ENCODE measurements around the genes ZWILCH and LCTL.

- RAMPAGE, long total RNA: no peak
- RRBS: no CpG with 5 or more reads among the region's 3 CpGs
PRO-cap:
- standard: no peak
- CoPRO, capped RNA only, 2 experiments: no peak in any of the 2 experiments
- CoPRO, capped and uncapped RNA, 2 experiments: no peak in any of the 2 experiments
- CoPRO, uncapped RNA only, 2 experiments: no peak in any of the 2 experiments
CAGE:
- cytosol, long polyA plus RNA: no peak
- long polyA plus RNA: no peak
- nucleolus, long total RNA: no peak
- nucleus, long polyA plus RNA: no peak
Measured at GRCh38 chr15:65059777-65060336, 7.9 kb downstream of the RASL12 start.

DNA sequence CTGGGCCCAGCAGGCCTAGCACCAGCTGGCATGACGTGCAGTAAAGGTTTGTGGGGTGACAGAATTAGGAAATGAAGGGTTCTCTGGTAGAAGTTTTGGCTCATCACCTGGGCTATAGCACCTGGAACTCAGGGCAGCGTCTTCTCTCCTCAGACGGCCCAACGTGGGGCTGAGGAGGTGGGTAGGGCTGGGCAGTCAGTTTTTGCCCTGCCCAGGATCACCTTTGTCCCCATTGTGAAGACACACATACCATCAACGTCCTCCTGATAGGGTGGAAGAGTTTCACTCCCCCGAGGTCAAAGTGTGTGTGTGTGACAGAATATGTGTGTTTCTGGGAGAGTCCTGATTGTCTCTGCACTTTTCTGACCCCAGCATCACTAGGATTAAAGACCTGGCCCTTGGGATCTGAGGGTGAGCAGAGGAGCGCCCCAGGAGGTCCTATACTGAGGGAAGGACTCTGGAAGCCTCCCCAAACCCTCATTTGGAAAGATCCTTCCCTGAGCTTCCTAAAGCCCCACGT is 12.2 kb downstream of the KBTBD13 start:
- RAMPAGE, long total RNA: no peak
- RRBS: no CpG with 5 or more reads among the region's 8 CpGs
PRO-cap:
- standard: no peak
- CoPRO, capped RNA only, 2 experiments: no peak in any of the 2 experiments
- CoPRO, capped and uncapped RNA, 2 experiments: no peak in any of the 2 experiments
- CoPRO, uncapped RNA only, 2 experiments: no peak in any of the 2 experiments
CAGE:
- cytosol, long polyA plus RNA: no peak
- long polyA plus RNA: no peak
- nucleolus, long total RNA: no peak
- nucleus, long polyA plus RNA: no peak

DNA sequence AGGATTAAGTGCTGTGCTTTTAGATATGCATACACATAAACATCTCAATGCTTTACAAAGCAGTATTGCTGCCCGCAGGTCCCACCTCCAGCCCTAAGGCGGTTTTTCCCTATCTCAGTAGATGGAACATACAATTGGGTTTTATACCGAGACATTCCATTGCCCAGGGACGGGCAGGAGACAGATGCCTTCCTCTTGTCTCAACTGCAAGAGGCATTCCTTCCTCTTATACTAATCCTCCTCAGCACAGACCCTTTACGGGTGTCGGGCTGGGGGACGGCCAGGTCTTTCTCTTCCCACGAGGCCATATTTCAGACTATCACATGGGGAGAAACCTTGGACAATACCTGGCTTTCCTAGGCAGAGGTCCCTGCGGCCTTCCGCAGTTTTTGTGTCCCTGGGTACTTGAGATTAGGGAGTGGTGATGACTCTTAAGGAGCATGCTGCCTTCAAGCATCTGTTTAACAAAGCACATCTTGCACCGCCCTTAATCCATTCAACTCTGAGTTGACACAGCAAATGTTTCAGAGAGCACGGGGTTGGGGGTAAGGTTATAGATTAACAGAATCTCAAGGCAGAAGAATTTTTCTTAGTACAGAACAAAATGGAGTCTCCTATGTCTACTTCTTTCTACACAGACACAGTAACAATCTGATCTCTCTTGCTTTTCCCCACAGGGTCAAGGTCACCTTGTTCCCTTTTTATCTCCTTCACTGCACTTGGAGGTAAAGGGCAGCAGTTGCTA is 15.7 kb upstream of the CILP start:
- RAMPAGE, long total RNA: no peak
- RRBS: no CpG with 5 or more reads among the region's 12 CpGs
PRO-cap:
- standard: no peak
- CoPRO, capped RNA only, 2 experiments: no peak in any of the 2 experiments
- CoPRO, capped and uncapped RNA, 2 experiments: no peak in any of the 2 experiments
- CoPRO, uncapped RNA only, 2 experiments: no peak in any of the 2 experiments
CAGE:
- cytosol, long polyA plus RNA: no peak
- long polyA plus RNA: no peak
- nucleolus, long total RNA: no peak
- nucleus, long polyA plus RNA: no peak

DNA sequence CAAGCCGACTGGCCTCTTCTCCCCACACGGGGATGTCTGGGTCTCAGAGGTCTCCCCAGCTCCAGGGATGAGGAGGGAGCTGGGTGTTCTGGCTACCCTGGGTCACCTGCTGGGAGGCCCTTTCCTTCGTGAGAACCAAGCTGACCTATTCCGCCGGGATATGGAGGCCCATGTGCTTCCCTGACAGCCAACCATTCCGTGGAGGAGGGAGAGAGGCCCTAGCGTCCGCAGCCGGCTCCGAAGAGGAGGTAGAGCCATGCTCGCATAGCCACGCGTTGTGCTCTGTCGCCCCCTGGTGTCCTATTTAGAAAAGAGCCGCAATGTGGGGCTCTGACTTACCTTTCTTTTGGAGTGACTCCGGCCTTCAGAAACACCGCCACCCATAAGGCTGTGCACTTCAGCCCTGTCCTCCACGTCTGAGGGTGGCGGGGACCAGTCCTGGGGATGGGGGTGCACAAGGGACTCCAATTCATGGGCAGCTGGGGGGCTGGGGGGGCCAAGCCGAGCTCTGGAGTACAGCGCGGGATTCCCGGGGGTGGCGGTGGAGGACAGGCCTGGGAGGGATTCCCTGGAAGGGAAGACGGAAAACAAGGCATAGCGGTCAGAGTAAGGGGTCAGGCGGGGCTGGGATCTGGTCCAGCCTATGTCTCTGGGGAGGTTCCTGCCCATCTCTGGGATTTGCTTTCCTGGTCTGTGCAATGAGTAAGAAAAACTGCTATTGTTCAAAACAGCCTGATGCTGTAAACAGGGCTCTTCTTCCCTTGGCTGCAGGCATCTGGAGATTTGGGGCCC is 7.9 kb upstream of the IGDCC3 start:
- RAMPAGE, long total RNA: no peak
- RRBS: 8% methylated on average over 4 of the region's 27 CpGs
PRO-cap:
- standard: unidirectional peak, minus-strand start at position 245 of the sequence; unidirectional peak, minus-strand start at position 279 of the sequence
- CoPRO, capped RNA only, 2 experiments: peak in 1 of 2 experiments; most common plus-strand start position 393 of the sequence (in 1); most common minus-strand start position 245 of the sequence (in 1)
- CoPRO, capped and uncapped RNA, 2 experiments: no peak in any of the 2 experiments
- CoPRO, uncapped RNA only, 2 experiments: no peak in any of the 2 experiments
CAGE:
- cytosol, long polyA plus RNA: no peak
- long polyA plus RNA: no peak
- nucleolus, long total RNA: no peak
- nucleus, long polyA plus RNA: no peak

GRCh38 chr15:65414666-65415753 is 7.7 kb downstream of the IGDCC4 start:
- RAMPAGE, long total RNA: no peak
- RRBS: no CpG with 5 or more reads among the region's 15 CpGs
PRO-cap:
- standard: no peak
- CoPRO, capped RNA only, 2 experiments: no peak in any of the 2 experiments
- CoPRO, capped and uncapped RNA, 2 experiments: no peak in any of the 2 experiments
- CoPRO, uncapped RNA only, 2 experiments: no peak in any of the 2 experiments
CAGE:
- cytosol, long polyA plus RNA: no peak
- long polyA plus RNA: no peak
- nucleolus, long total RNA: no peak
- nucleus, long polyA plus RNA: no peak

DNA sequence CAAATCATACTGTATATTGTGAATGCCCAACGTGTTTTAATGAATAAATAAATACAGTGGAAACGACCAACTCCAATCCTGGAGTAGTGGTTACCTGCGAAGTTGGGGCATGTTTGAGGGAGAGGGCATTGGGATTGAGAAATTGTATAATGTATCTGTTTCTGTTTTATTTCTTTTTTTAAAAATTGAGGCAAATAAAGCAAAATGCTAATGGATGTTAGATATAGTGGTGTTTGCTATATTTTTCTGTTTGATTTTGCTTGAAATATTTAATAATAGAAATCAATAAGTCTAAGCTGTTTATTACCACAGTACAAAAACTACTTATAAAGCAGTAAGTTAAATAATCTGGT is 9.6 kb downstream of the HACD3 start:
- RAMPAGE, long total RNA: no peak
- RRBS: no CpG with 5 or more reads among the region's 3 CpGs
PRO-cap:
- standard: no peak
- CoPRO, capped RNA only, 2 experiments: no peak in any of the 2 experiments
- CoPRO, capped and uncapped RNA, 2 experiments: no peak in any of the 2 experiments
- CoPRO, uncapped RNA only, 2 experiments: no peak in any of the 2 experiments
CAGE:
- cytosol, long polyA plus RNA: no peak
- long polyA plus RNA: no peak
- nucleolus, long total RNA: no peak
- nucleus, long polyA plus RNA: start-site peak on the plus strand centred at position 95 of the sequence, 77 bp wide, 13 and 21 reads in 2 replicates

GRCh38 chr15:65611884-65612623 is 1.1 kb upstream of the INTS14 start:
- RAMPAGE, long total RNA: no peak
- RRBS: no CpG with 5 or more reads among the region's 5 CpGs
PRO-cap:
- standard: unidirectional peak, minus-strand start at chr15:65612126
- CoPRO, capped RNA only, 2 experiments: no peak in any of the 2 experiments
- CoPRO, capped and uncapped RNA, 2 experiments: no peak in any of the 2 experiments
- CoPRO, uncapped RNA only, 2 experiments: no peak in any of the 2 experiments
CAGE:
- cytosol, long polyA plus RNA: no peak
- long polyA plus RNA: no peak
- nucleolus, long total RNA: no peak
- nucleus, long polyA plus RNA: no peak

DNA sequence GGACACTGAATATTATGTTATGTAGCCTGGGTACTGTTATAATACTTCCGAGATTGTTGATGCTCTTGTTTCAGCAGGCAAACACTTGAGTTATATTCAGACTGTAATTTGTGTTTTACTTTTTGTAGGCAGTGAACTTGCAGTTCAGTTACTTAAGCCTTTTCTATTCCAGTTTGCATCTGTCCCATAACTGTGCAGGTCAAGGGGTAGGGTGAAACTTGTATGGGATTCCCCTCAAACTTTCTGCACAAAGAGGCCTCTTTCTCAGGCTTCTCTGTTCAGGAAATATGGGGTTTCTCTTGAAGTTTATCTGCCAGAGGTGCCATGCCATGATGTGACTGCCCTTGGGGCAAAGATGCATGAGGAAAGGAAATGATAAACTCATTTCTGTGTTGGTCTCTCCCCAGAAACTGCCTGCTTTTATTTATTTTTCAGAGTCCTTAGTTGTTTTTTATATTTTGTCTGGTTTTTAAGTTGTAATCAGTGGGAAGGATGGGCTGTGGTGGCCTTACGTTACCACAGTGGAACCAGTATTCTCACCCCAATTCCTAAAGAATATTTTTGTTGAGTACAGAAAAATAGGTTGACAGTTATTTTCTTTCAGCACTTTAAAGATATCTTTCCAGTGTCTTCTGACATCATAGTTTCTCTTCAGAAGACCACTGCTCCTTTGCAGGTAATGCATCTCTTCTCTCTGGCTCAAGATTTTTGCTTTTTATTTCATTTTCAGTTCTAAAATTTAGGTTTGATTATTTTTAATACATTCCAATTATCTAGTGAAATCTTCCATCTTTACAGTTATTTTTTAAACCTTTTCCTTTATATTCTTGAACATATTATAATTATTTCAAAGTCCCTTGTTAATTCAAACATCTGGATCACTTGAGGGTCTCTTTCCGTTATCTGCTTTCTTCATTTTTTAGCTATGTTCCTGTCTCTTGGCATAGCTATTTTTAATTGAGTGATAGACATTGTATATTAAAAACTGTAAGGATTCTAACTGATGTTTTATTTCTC is 67.0 kb downstream of the SLC24A1 start:
- RAMPAGE, long total RNA: no peak
- RRBS: no CpG with 5 or more reads among the region's 3 CpGs
PRO-cap:
- standard: no peak
- CoPRO, capped RNA only, 2 experiments: no peak in any of the 2 experiments
- CoPRO, capped and uncapped RNA, 2 experiments: no peak in any of the 2 experiments
- CoPRO, uncapped RNA only, 2 experiments: peak in 1 of 2 experiments; most common plus-strand start position 641 of the sequence (in 1); most common minus-strand start position 377 of the sequence (in 1)
CAGE:
- cytosol, long polyA plus RNA: no peak
- long polyA plus RNA: no peak
- nucleolus, long total RNA: no peak
- nucleus, long polyA plus RNA: no peak

- RAMPAGE, long total RNA: no peak
- RRBS: no CpG with 5 or more reads among the region's 10 CpGs
PRO-cap:
- standard: no peak
- CoPRO, capped RNA only, 2 experiments: no peak in any of the 2 experiments
- CoPRO, capped and uncapped RNA, 2 experiments: no peak in any of the 2 experiments
- CoPRO, uncapped RNA only, 2 experiments: no peak in any of the 2 experiments
CAGE:
- cytosol, long polyA plus RNA: no peak
- long polyA plus RNA: no peak
- nucleolus, long total RNA: no peak
- nucleus, long polyA plus RNA: no peak
Measured at GRCh38 chr15:65789782-65790586, 2.1 kb downstream of the DENND4A start.

- RAMPAGE, long total RNA: no peak
- RRBS: no CpG with 5 or more reads among the region's 3 CpGs
PRO-cap:
- standard: no peak
- CoPRO, capped RNA only, 2 experiments: no peak in any of the 2 experiments
- CoPRO, capped and uncapped RNA, 2 experiments: no peak in any of the 2 experiments
- CoPRO, uncapped RNA only, 2 experiments: no peak in any of the 2 experiments
CAGE:
- cytosol, long polyA plus RNA: no peak
- long polyA plus RNA: no peak
- nucleolus, long total RNA: no peak
- nucleus, long polyA plus RNA: no peak
Measured at GRCh38 chr15:65827142-65827528, 35.0 kb upstream of the DENND4A start.

- RAMPAGE, long total RNA: no peak
- RRBS: no CpG with 5 or more reads among the region's 3 CpGs
PRO-cap:
- standard: no peak
- CoPRO, capped RNA only, 2 experiments: no peak in any of the 2 experiments
- CoPRO, capped and uncapped RNA, 2 experiments: no peak in any of the 2 experiments
- CoPRO, uncapped RNA only, 2 experiments: no peak in any of the 2 experiments
CAGE:
- cytosol, long polyA plus RNA: no peak
- long polyA plus RNA: no peak
- nucleolus, long total RNA: no peak
- nucleus, long polyA plus RNA: no peak
Measured at GRCh38 chr15:65829131-65829462, 37.0 kb upstream of the DENND4A start.

- RAMPAGE, long total RNA: no peak
- RRBS: no CpG with 5 or more reads among the region's 13 CpGs
PRO-cap:
- standard: unidirectional peak, plus-strand start at chr15:65916842
- CoPRO, capped RNA only, 2 experiments: no peak in any of the 2 experiments
- CoPRO, capped and uncapped RNA, 2 experiments: no peak in any of the 2 experiments
- CoPRO, uncapped RNA only, 2 experiments: no peak in any of the 2 experiments
CAGE:
- cytosol, long polyA plus RNA: no peak
- long polyA plus RNA: no peak
- nucleolus, long total RNA: no peak
- nucleus, long polyA plus RNA: no peak
Measured at GRCh38 chr15:65916549-65917106, 47.3 kb downstream of the RAB11A start.

DNA sequence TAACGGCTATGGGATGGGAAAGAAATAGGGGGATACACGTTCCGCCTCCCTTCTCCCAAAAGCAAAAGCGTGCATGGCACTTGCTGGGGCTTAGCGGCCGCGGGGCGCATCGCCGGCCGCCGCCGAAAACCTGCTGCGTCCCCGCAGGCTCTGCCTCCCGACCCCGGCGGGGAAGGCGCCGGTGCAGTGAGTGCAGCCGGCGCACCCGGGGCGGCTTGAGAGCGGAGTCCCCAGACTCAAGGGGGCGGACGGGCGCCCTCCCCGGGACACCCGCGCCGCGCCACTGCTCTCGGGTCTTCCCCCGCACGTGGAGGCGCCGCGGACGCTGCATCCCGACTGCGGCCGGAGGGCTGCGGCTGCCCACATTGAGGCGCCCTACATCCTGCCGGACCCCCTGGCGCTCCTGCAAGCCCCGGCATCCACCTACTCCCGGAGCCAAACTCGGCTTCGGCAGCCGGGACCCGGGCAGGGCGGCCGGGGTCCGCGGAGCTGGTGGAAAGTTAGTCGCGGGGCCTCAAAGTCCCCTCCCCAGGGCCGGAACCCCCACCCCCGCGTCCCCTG is 480 bp downstream of the MEGF11 start:
- RAMPAGE, long total RNA: no peak
- RRBS: 34% methylated on average over 36 of the region's 62 CpGs
PRO-cap:
- standard: no peak
- CoPRO, capped RNA only, 2 experiments: no peak in any of the 2 experiments
- CoPRO, capped and uncapped RNA, 2 experiments: no peak in any of the 2 experiments
- CoPRO, uncapped RNA only, 2 experiments: no peak in any of the 2 experiments
CAGE:
- cytosol, long polyA plus RNA: no peak
- long polyA plus RNA: no peak
- nucleolus, long total RNA: no peak
- nucleus, long polyA plus RNA: no peak

GRCh38 chr15:66369714-66370099 is 13.2 kb upstream of the TIPIN start:
- RAMPAGE, long total RNA: no peak
- RRBS: no CpG with 5 or more reads among the region's 3 CpGs
PRO-cap:
- standard: no peak
- CoPRO, capped RNA only, 2 experiments: no peak in any of the 2 experiments
- CoPRO, capped and uncapped RNA, 2 experiments: no peak in any of the 2 experiments
- CoPRO, uncapped RNA only, 2 experiments: no peak in any of the 2 experiments
CAGE:
- cytosol, long polyA plus RNA: no peak
- long polyA plus RNA: no peak
- nucleolus, long total RNA: no peak
- nucleus, long polyA plus RNA: no peak

GRCh38 chr15:66472123-66472695 is 25.4 kb downstream of the SNAPC5 start:
- RAMPAGE, long total RNA: no peak
- RRBS: no CpG with 5 or more reads among the region's 8 CpGs
PRO-cap:
- standard: no peak
- CoPRO, capped RNA only, 2 experiments: no peak in any of the 2 experiments
- CoPRO, capped and uncapped RNA, 2 experiments: no peak in any of the 2 experiments
- CoPRO, uncapped RNA only, 2 experiments: no peak in any of the 2 experiments
CAGE:
- cytosol, long polyA plus RNA: no peak
- long polyA plus RNA: no peak
- nucleolus, long total RNA: no peak
- nucleus, long polyA plus RNA: no peak

DNA sequence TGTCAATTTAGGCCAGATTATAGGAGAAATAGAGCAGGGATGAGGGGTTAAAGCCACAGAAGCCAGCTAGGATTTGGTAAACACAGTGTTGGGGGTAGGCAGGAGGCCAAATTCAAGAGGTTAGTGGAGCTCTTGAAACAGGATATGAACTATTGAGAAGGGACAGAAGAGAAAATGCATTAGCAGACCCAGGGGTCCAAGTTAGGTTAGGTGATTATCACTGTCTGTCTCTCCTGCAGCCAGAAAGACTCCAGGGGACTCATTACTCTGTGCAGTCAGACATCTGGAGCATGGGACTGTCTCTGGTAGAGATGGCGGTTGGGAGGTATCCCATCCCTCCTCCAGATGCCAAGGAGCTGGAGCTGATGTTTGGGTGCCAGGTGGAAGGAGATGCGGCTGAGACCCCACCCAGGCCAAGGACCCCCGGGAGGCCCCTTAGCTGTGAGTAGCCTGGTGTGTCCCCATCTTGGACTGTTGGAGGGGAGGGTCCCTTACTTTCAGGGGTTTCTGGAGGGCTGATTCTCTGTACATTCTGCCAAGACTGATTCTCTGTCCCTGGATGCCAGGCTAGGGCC is 12.7 kb downstream of the SNAPC5 start:
- RAMPAGE, long total RNA: no peak
- RRBS: no CpG with 5 or more reads among the region's 3 CpGs
PRO-cap:
- standard: no peak
- CoPRO, capped RNA only, 2 experiments: no peak in any of the 2 experiments
- CoPRO, capped and uncapped RNA, 2 experiments: no peak in any of the 2 experiments
- CoPRO, uncapped RNA only, 2 experiments: no peak in any of the 2 experiments
CAGE:
- cytosol, long polyA plus RNA: no peak
- long polyA plus RNA: no peak
- nucleolus, long total RNA: no peak
- nucleus, long polyA plus RNA: no peak

DNA sequence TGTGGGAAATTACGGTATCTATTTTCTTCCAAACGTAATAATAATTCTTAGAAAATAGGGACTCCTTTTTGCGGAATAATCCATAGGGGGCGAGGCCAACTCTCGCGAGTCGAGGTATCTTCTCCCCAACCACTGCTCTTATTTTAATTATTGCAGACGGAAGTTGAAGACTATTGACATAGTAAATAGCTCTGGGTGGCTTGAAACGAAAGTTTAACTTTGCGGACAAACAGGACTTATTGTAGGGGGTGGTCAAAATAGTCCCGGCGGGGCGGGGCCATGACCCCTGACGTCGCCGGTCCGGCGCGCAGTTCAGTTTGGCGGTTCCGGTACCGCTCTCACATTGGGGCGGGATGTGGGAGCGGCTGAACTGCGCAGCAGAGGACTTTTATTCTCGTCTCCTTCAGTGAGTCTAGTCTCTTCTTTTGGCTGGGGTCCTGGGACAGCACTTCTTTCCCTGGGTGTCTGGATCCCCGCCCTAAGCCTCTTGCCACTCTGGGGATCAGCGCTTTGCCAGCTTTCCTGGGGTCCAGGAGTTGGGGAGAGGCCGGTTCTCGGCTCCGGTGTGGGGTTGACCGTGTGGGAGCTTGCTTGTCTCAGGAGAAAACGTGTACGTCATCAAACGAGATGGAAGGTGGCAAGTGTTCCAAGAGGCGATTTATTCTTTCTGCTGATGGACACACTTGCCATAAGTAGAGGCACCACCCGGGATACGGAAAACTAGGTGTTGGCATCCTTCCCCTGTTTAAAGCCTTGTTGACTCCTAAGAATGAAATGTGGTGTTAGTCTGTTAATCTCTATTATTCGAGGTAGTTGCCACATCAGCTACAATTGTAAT is at the start of gene ZWILCH:
Gene ZWILCH (plus strand): TSS at position 341 of the 838 bp plus-strand sequence.
- RAMPAGE, long total RNA: start-site peak on the plus strand centred at position 318 of the sequence, 68 bp wide, 369 and 318 reads in 2 replicates
- RRBS: no CpG with 5 or more reads among the region's 39 CpGs
PRO-cap:
- standard: bidirectional peak, plus-strand start at position 150 of the sequence, minus-strand start outside the sequence; bidirectional peak, plus-strand start at position 341 of the sequence, minus-strand start at position 238 of the sequence; bidirectional peak, plus-strand start at position 516 of the sequence, minus-strand start at position 489 of the sequence; unidirectional peak, minus-strand start at position 567 of the sequence
- CoPRO, capped RNA only, 2 experiments: peak in 2 of 2 experiments; most common plus-strand start position 150 of the sequence (in 2); most common minus-strand start position 215 of the sequence (in 2)
- CoPRO, capped and uncapped RNA, 2 experiments: peak in 2 of 2 experiments; most common plus-strand start position 341 of the sequence (in 2); most common minus-strand start position 168 of the sequence (in 1)
- CoPRO, uncapped RNA only, 2 experiments: peak in 2 of 2 experiments; most common plus-strand start position 341 of the sequence (in 1); most common minus-strand start position 84 of the sequence (in 1)
CAGE:
- cytosol, long polyA plus RNA: start-site peak on the plus strand centred at position 316 of the sequence, 74 bp wide, 391 and 445 reads in 2 replicates
- long polyA plus RNA: start-site peak on the plus strand centred at position 328 of the sequence, 40 bp wide, 501 and 546 reads in 2 replicates
- nucleolus, long total RNA: no peak
- nucleus, long polyA plus RNA: start-site peak on the plus strand centred at position 331 of the sequence, 44 bp wide, 378 and 412 reads in 2 replicates

DNA sequence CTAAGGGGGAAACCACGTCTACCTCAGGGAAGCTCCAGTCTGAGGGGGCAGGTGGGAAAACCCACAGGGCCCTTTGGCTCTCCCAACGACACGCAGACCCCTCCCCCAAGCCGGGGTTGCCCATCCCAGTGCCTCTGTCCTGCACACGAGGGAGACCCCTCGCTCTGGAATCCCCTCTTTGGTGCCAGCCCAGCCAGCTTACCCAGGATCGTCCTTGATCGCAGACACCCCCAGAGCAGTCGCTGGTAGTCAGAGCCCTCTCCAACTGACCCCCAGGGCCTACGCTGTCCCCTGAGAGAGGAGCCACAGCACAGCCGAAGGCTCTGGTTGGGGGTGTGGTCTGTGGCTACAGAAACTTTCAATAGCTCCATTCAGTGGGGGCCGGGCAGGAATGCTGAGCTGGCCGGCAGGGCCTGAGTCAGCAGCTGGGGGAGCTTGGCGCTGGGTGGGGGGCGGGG is at the start of gene LCTL:
Gene LCTL (minus strand): TSS at position 344 of the 458 bp plus-strand sequence.
- RAMPAGE, long total RNA: no peak
- RRBS: no CpG with 5 or more reads among the region's 15 CpGs
PRO-cap:
- standard: no peak
- CoPRO, capped RNA only, 2 experiments: no peak in any of the 2 experiments
- CoPRO, capped and uncapped RNA, 2 experiments: no peak in any of the 2 experiments
- CoPRO, uncapped RNA only, 2 experiments: no peak in any of the 2 experiments
CAGE:
- cytosol, long polyA plus RNA: no peak
- long polyA plus RNA: no peak
- nucleolus, long total RNA: no peak
- nucleus, long polyA plus RNA: no peak

Measured in K562 (cell line).